Epithelial cell of esophagus (primary cell): ENCODE measurements around a stretch of chr12.

DNA sequence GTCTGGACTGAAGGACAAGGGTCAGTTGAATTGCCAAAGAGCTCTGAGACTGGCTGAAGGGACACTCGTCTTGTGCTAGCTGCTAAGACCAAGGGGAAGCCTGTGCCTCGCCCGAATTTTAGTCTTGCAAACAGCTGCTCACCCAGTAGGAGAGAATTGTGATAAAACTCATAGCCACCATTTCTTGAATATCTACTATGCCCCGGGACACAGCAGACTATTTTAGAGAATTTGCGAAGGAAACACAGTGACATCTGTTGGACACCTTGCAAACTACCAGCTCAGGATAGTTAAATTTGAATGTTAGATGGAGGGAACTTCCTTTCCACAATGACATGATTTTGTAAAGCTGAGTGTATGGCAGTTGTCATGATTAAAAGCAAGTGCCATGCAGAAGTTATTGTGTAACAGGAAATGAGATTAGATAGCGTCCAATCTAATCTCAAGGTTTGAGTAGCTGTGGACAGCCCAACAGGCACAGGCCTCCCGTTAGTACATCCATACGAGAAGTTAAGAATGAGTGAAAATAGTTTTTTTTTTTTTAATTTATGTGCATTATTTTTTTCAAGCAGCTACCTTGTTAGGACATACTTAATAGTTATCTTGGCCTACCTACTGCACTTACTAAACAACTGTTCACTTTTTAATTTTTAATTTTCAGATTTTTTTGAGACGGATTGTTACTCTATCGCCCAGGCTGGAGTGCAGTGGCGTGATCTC lies 6.5 kb upstream of the HNF1A start:
- RRBS: no CpG with 5 or more reads among the region's 11 CpGs

DNA sequence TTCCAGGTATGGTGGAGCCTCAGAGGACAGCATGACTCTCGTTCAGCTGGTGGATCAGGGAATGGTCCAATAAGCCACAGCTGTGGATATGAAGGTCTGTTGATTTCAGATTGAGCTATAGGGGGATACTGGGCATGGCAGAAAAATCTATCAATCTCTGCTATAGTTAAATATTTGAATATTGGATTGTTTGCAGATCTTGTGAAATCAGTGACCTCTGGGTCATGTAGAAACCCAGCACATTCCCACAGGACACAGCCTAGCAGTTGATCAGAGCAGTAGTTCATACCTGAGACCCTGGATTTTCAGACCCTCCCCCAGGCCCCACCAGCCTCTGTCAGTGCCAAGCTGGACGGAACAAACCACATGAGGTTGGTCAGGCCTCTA lies 15.8 kb upstream of the P2RX7 start:
- RRBS: no CpG with 5 or more reads among the region's 2 CpGs

DNA sequence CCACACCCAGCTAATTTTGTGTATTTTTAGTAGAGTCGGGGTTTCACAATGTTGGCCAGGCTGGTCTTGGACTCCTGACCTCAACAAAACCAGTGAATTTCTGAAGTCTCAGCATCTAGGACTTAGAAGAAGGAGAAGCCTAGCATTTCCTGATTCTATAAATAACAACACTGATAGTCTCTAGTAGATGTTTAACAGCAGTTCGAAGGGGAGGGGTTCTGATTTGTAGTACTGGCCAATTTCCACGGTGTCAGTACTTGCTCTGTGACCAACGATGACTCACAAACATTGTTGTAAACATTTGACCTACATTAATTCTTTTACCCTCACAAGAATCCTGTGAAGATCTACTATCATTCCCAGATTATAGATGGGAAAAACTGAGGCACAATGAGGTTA lies 5.0 kb downstream of the P2RX4 start:
- RRBS: no CpG with 5 or more reads among the region's 4 CpGs

GRCh38 chr12:121295380-121296116 lies 961 bp downstream of the CAMKK2 start:
- RRBS: no CpG with 5 or more reads among the region's 15 CpGs

DNA sequence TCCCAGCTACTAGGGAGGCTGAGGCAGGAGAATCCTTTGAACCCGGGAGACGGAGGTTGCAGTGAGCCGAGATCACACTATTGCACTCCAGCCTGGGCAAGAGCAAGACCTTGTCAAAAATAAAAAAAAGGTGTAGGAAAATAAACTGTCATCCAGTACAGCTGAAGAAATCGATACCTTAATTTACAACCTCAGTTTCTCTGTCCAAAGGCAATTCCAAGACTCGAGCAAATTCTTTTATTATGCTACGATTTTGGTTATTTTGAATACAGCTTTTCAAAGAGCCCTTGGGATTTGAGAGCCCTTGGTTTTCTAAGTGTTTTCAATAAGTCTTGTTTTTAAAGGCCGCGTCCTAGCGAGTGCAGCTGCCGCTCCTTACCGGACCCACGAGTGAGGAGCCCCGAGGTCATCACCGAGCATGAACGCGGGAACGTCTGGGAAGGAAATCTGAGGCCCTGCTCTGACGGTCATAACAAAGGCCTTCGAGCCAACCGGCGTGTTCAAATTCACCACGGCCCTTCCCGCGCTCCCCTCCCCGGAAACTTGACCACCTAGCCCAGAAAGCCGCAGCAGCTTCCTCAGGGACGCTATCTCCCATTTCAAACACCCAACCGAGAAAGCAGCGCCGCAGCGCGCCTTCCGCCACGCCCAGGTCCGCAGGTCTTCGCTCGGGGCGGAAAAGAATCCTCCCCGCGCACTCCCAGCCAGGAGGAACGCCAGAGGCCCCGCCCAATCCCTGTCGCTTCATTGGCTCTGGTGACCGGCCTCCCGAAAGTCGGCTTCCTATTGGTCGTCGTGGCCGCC lies 484 bp upstream of the RNF34 start:
- RRBS: 3% methylated on average over 12 of the region's 49 CpGs

GRCh38 chr12:121404808-121405527 lies 5.0 kb downstream of the RNF34 start:
- RRBS: no CpG with 5 or more reads among the region's 1 CpG

DNA sequence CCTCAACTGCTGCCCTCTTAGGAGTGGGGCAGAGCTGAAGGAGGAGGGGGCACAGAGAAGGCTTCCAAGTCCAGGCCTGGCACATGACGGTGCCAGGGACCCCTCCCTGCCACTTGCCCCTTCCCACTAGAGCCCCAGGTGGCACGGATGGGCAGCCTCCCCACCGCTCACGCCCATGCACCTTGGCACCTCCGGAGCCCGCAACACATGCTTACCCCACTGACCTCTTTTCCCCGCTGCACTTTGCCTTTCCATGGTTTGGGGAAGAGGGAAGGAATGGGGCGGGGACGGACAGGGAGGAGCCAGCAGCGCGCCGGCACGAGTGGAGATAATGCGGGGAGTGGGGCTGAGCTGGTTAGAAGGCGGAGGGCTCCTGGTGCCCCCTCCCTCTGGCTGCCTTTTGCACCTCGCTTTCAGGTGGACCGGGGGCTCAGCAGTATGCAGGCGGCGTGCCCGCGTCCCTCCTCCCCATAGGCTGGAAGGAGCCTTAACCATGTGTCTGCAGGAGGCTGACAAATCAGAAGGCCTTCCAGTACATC lies 45.0 kb downstream of the KDM2B start:
- RRBS: no CpG with 5 or more reads among the region's 21 CpGs

GRCh38 chr12:121578198-121579430 lies 2.2 kb downstream of the KDM2B start:
- RRBS: 4% methylated on average over 50 of the region's 102 CpGs

GRCh38 chr12:121630663-121631461 lies 38.6 kb downstream of the MORN3 start:
- RRBS: no CpG with 5 or more reads among the region's 12 CpGs

DNA sequence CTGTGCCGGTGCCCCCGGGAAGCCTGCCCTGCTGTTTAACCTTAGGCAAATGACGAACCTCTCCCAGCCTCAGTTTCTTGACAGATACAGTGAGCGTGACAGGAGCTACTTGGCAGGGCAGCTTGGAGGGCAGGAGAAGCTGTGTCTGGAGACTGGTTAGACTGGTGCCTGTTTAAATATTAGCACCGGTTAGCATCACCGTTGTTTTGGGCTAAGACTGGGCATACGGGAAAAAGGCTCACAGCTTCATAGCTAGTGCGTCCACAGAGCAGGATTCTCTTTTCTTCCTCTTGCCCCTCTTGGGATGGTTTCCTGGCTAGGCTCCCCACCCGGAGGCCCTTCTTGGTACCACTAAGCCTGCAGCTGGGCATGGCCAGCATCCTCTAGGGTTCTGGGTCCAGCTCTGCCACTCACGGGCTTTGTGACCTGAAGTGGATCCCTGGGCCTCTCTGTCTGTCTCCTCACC lies 38.6 kb downstream of the RHOF start:
- RRBS: no CpG with 5 or more reads among the region's 10 CpGs

DNA sequence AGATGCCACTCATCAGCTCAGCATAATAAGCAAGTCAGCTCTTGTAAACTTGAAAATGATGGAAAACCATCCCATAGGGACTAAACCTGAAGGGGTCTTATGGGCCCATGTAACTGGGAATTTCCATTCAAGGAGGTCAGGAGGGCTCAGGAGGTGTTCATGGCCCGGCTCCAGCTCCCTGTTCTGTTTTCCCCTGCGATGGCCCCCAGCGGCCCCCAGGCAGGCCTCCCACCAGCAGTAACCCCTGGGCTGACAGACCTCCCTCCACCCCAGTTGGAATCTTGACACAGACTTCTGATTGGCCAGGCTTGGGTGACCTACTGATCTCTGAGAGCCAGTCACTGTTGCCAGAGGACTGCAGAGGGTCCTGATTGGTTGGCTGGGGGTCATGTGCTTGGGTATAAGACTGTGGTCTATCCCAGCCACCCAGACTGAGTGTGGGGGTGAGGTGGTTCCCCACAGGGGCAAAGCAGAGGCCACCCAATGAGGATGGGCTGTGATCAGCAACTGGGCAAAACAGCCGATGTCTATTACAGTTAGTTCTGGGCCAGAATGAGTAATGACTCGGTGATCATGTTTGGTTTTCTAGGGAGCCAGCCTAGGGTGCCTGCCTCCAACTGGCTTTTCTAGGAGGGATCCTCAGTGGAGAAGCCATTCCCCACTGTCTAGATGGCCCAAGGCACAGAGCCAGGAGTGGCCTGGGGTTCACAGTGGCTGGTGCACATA lies 27.1 kb downstream of the RHOF start:
- RRBS: no CpG with 5 or more reads among the region's 5 CpGs

GRCh38 chr12:121776856-121777136 lies 16.7 kb downstream of the RHOF start:
- RRBS: no CpG with 5 or more reads among the region's 5 CpGs

DNA sequence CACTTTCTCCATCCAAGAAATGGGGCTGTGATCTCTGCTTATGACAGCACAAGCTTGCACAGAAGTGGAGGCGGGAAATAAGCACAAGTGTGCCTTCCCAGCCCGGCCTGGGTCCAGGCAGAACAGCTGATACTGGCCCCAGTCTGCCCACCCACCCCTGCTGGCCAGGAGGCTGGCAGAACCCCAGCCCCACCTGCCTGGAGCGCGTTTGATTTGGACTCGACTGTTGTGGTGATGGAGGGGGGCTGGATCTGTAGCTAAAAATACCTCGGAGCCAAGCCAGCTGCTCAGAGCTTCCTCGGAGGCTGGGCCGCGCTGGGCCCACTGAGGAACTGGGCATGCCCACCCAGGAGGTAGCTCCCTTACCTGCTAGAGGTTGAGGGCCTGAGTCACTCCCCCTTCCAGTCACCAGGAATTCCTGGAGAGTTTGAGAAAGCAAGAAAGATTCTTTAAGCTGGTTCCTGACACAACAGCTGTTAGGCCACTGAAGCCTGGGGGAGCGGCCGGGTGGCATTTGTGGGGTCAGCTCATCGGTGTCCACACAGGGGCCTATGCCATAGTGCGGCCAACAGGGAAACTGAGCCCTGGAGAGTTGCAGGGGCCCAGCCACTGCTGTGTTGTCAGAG lies 2.5 kb upstream of the RHOF start:
- RRBS: no CpG with 5 or more reads among the region's 13 CpGs

GRCh38 chr12:121806294-121806911 lies 2.6 kb downstream of the SETD1B start:
- RRBS: no CpG with 5 or more reads among the region's 14 CpGs

DNA sequence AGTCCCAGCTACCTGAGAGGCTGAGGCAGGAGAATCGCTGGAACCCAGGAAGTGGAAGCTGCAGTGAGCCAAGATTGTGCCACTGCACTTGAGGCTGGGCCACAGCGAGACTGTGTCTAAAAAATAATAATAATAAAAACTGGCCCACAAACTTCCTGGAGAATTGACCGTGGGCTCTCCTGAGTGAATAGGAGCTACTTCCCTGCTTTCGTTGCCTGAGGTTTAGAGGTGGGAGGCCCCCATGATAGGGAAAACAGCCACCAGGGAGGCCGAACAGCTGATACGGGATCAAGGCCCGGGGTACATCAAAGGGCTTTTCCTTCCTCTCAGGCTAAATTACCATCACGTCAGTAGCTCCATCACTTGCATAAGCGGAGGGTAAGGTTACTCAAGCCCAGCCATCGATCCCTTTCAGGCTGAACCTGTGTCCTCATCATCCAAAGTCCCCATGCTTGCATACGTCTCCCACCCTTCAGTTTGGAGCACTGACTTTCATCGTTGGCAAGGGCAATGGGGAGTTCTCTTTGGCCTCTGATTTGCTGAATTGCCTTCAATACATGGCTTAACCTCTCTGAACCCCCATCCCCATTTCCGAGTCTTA lies 12.3 kb upstream of the PSMD9 start:
- RRBS: no CpG with 5 or more reads among the region's 13 CpGs

GRCh38 chr12:121925154-121925778 lies 6.9 kb downstream of the CFAP251 start:
- RRBS: no CpG with 5 or more reads among the region's 10 CpGs

DNA sequence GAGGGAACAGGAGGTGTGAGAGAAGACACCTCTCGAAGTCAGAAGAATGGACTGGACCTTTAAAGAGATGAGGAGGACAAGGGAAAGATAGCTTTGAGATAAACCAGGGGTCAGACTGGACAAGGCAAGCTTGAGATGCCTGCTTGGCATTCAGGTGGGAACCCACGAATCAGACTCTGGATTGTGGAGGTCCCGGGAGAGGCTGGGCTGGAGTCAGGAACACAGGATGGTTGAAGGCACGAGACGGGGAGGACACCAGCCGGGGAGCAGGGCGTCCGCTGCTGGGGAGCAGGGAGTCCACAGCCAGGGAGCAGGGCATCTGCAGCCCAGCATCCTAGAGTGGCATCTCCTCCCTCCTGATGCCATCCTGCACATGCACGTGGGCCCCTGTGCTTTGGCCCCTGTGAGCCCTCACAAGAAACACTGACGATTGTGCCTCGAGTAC lies 44.9 kb downstream of the CFAP251 start:
- RRBS: 98% methylated on average over 4 of the region's 11 CpGs

DNA sequence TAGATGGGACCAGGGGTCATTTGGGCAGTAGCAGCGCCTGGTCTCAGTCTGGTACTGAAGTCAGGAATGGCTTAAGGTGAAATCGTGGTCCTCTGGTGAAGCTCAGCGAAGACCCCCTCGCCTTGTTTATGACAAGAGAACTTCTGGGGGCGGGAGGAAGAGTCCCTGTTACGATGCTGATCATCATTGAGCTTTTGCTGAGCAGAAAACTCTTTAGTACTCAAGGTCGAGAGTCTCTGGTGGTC lies 678 bp upstream of the BCL7A start:
- RRBS: no CpG with 5 or more reads among the region's 7 CpGs

GRCh38 chr12:122077899-122078648 lies 482 bp upstream of the MLXIP start:
- RRBS: 6% methylated on average over 24 of the region's 55 CpGs

- RRBS: 35% methylated on average over 1 of the region's 10 CpGs
Observed at GRCh38 chr12:122127714-122128046, 46.3 kb downstream of the IL31 start.